ENCODE results near the gene SLC7A10.

GRCh38 chr19:29845510-29846206 lies 33.9 kb downstream of the CCNE1 start:
- PRO-cap: bidirectional peak, plus-strand start at chr19:29845913, minus-strand start at chr19:29845681

DNA sequence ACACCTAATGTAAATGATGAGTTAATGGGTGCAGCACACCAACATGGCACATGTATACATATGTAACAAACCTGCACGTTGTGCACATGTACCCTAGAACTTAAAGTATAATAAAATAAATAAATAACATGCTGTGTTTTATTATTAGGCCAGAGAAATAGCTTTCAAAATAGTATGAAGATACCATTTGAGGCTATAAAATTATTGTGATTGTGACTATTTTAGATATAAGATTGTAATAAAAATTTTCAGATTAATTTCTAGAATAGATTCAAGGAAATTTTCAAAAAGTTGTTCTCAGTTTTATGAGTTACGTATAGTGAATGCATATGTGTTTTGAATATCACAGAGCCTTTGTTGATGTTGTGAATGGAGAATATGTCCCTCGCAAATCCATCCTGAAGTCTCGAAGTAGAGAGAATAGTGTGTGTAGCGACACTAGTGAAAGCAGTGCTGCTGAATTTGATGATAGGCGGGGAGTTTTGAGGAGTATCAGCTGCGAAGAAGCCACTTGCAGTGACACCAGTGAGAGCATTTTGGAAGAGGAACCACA lies 70.0 kb downstream of the URI1 start:
- PRO-cap: no peak

DNA sequence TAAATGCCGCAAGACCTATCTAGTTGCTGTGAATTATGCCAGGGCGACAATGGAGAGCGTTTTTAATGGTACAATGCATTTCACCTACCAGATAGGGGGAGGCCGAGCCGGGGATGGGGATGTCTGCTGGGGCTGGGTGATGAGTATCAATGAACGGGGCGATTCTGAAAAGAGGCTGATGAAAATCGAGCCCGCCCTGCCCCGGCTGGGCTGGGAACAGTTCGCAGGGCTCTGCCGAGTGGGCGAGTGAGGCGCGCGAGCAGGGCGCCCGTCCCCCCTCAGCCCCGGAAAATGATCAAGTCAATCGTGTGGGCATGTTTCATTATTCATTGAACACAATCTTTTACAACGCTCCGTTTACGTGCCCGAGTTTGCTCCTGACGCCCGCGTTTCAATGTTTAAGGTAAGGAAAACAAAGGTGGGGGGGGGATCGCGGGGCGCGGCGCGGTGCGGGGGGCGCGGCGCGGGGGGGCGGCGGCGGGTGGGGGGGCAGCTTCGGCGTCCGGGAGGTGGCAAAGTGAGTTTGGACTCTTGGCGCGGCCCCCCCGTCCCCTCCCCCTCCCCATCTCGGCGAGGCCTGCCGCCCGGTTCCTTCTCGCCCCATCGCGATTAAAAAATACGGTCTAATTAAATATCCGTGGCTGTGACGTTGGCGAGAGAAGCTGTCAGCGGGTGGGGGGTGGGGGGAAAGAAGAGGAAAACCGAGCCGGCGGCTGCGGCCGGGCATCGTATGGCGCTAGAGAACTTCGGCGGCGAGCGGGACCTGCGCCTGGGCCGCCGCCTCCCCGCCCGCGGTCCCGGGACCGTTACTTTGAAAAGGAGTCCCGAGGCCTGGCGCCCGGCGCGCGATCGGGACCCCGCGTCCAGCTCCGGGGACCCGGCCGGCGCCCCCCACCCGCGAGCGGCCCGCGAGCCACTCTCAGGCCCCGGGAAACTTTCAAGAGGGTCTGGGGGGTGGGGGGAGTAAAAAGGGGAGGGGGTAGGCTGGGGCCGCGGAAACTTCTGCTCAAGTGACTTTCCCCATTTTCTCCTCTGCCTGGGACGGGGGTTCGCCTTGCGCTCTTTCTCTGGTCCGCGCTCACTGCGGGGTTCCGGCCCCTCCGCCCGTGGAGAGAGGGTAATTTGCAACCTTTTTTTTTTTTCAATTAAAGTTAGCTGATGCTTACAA lies 146.5 kb upstream of the ZNF536 start:
- PRO-cap: unidirectional peak, plus-strand start at position 149 of the sequence; bidirectional peak, plus-strand start at position 814 of the sequence, minus-strand start at position 611 of the sequence

DNA sequence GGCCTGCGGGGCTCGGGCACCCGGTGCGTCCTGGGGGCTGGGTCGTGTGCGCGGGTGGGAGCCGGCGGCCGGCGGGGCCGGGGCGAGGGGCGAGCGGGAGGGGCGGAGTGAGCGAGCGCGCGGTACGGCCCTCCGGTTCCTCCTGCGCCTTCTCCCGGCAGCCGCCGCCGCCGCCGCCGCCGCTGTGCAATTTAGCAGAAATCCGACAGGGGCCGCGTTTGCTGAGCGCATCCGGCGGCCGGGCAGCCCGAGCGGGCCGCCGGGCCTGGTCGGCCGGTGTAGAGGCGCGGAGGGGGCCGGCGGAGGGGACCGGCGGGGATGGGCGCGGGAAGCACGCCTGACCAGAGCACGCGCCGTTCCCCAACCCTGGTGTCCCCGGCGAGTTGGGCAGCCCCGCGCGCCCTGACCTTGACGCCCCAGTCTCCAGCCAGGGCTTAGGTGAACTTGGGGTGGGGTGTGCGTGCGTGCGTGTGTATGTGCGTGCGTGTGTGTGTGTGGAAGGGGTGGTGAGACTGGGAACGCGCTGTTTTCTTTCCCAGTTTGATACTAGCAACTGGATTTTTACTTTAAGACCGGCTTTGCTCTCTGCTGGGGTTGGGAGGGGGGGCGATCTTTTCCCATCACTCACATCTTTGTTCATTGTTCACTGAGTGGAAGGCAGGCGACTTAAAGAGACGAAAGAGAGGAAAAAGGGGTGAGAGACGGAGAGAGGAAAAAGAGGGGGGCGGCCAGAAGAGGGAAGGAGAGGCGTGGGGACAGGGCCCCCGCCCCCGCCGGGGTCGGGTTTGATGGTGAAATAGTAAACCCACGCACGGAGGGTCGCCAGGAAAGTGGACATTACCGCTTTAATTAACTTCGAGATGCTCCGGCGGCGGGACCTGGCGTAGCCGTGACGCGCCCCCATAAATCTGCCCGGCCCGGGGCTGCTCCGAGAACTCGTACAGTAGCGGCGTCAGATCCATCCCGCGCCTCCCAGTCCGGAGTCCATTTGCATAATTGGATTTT lies 144.3 kb upstream of the ZNF536 start:
- PRO-cap: no peak

- PRO-cap: no peak
These were observed 175.7 kb downstream of the ZNF536 start for GRCh38 chr19:30547848-30548317.

- PRO-cap: no peak
These were observed 324.3 kb downstream of the ZNF536 start for GRCh38 chr19:30696395-30696929.

DNA sequence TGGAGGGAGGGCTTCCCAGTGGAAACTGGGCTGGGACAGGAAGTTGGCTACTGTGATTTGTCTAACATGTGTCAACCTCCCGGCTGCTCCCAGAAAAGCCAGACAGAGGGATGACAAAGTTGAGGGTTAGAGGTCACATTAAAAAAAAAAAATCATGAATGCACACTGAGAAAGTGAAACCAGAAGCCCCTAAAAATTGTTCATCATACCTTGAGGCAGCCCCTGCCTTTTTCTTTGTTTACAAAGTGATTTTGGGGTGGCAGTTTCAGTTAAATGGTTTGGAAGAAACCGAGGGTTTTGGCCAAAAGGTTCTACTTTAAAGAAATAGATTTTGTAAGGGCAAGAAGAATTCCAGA lies 346.7 kb downstream of the ZNF536 start:
- PRO-cap: unidirectional peak, plus-strand start at position 228 of the sequence

DNA sequence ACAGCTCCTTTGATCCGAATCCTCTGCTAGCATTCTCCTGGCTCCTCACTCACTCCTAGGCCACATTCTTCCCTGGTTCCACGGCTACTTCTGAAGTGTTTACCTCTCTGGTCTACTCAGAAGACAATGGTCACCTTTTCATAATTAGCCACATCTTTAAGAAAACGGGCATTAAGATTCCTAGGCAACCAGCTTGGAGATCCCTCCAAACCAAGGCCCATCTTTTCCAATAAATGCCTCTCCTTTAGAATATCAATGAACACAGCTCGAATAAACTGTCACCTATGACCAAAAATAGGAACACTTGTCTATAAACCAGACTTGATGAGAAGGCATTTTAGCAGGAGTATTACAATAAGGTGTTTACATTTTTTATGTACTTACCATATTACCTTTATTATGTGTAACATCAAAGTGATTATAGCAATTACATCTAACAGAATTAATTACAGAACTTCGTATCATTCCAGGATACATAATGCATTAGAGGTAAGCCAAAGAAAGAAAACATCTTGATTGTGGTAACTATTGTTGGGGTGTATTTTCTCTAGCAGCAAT lies 7.4 kb downstream of the TSHZ3 start:
- PRO-cap: no peak

- PRO-cap: no peak
These were observed 368.7 kb upstream of the TSHZ3 start for GRCh38 chr19:31717970-31718225.

DNA sequence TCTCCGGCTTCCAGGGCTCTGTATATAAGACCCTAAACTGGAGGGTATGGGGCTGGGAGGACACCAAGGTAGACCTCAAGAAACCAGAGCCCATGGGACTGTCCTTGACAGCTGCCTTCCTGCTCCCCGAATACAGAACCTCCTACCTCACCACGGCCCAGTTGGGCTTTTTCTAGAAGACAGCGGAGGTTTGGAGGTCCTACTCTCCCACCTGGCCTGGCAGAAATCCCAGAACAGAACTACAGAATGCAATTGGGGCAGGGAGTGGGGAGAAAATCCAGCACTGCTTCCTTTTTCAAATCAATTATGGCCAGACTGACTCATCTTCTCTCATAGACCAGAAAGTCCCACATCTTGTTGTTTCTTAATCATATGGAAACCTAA lies 177.2 kb upstream of the ZNF507 start:
- PRO-cap: no peak

DNA sequence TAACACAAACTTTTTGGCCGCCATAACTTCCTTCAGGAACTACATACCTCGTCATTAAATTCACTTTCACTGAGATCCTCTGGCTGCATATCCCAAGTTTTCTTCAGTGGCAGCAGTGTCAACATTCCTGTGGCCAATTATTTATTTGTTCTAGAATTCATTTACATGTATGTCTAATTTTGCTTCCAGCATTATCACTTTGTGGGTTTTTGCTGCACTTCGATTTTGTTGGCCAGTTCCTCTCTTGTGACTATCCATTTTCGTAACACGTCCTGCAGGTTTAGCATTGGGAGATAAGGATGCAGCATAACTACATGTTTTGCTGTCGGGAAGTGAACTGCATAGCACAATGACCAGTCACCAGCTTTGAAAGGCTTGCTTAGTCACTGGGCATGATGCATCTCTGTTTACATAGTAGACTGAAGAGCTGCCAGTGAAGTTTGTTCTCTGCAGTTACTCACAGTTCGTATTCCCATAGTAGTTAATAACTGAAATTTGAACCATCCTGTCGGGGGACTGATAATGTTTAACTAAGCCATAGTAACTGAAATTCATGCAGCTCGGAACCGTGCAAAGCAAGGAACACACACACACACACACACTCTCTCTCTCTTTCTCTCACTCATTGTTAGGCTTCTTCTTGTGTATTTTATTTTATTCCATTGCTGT lies 28.3 kb downstream of the ZNF507 start:
- PRO-cap: no peak

DNA sequence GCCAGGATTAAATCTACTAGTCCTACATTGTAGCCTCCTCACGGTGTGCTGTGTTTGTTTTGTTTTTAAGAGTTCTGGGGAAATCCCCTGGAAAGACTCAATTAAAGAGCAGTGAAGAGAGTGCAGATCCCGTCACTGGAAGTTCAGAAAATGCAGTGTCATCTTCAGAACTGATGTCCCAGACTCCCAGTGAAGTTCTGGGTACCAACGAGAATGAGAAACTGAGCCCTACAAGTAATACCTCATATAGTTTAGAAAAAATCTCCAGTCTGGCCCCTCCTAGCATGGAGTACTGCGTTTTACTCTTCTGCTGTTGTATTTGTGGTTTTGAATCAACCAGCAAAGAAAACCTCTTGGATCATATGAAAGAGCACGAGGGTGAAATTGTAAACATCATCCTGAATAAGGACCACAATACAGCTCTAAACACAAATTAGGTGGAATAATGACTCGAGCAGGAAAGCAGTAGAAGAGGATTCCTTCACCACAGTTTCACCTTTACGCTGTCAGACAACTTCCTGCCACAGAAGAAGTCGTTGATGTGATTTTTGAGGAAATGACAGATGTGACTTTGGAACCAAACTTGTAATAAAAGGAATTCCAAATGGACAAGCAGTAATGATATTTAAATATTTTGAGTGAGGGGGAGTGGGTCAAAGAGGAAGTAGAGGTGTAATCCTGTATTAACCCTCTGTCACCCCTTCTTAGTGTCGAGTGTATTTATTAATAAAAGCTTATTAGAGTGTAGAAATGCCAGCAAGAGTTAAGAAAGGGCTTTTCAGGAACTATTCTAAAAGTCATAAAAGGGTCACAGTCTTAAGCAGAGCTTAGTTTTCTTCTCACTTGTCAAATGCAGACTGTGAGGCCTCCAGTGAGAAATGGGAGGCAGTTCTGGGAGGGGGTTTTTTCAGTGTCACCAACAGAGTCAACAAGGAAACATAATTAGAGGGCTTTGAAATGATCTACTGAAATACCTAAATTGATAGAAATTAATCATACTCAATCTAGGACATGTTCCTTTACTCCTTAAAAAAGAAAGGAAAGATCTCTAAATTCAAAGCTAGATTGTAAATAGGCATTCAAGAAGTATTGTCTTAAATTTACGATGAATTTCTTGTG lies 22.6 kb upstream of the DPY19L3 start:
- PRO-cap: no peak

- PRO-cap: no peak
These were observed 5.6 kb downstream of the SLC7A9 start for GRCh38 chr19:32863993-32864396.

- PRO-cap: no peak
These were observed 32.9 kb upstream of the SLC7A9 start for GRCh38 chr19:32902397-32902867.

GRCh38 chr19:32928271-32929083 lies 43.3 kb downstream of the CEP89 start:
- PRO-cap: no peak

- PRO-cap: no peak
These were observed 10.0 kb downstream of the RHPN2 start for GRCh38 chr19:33054443-33055237.

DNA sequence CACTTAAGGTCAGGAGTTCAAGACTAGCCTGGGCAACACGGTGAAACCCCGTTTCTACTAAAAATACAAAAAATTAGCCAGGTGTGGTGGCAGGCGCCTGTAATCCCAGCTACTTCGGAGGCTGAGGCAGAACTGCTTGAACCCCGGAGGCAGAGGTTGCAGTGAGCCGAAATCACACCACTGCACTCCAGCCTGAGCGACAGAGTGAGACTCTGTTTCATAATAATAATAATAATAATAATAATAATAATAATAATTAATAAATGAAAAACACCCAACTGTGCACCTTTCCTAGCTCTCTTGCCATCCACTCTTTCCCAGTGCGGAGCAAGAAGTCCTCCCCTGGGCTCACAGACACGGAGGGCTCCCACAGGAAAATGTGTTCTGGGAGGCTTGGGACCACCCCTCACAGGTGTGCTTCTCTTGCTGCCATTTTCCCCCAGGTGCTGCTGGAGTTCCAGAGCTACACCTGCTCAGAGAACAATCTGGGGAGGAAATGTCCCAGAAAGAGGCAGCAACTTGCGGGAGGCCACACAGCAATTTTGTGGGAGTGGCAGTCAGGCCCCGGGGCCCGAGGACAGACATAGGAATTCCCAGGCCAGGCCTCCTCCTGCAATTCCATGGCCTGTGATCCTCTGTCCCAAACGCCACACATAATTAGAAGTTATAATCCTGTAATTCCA lies 2.0 kb downstream of the RHPN2 start:
- PRO-cap: no peak

DNA sequence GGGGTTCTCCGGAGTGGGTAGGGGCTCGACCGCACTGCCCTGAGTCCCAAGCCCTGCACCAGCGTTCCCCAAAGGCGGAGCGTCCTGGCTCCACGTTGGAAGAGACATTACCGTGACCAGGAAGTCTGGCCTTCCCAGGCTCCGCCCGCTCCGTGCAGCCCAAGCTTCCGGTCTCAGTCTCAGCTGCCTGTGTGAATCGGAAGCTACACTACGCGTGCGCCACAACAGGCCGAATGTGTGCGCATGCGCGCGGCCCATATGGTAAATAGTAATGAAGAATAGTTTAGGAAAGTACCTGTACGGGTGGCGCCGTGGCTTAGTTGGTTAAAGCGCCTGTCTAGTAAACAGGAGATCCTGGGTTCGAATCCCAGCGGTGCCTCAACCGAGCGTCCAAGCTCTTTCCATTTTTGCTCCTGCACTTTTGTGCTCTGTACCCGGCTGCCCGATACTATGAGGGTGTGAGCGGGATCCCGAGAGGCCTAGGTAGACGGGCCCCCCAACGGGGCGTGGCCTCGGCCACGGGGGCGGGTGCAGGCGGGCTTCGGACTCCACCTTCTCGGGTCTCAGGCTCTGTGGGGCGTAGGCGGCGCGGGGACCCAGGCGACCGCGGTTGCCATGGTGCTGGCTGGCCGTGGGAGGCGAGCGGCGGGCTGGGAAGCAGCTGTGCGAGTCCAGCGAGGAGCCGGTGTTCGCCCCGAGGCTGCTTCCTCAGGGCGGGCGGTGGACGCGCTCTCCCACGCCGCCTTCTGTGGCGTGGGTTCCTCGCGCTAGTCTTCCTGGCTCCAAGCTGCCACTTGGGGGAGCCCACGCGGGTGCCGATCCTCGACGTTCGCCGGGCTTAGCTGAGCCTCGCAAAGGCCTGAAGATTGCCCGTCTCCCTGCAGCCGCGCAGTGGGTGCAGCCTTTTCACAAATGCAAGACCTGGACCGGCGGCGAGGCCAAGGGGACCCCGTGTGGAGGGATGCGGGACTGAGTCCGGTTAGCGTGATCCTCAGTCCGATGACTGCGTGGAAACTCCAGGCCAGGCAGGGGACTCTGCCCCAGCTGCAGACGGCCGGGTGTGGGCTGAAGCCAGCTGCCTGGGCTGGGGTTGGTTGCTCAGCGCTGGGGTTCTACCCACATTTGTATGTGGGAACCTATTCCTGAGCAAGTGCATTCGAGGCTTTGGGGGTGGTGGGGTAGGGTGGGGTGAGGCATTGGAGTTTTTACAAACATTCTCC lies 17.0 kb upstream of the LRP3 start:
- PRO-cap: bidirectional peak, plus-strand start at position 302 of the sequence, minus-strand start at position 198 of the sequence; bidirectional peak, plus-strand start at position 480 of the sequence, minus-strand start at position 452 of the sequence; bidirectional peak, plus-strand start at position 999 of the sequence, minus-strand start at position 893 of the sequence

GRCh38 chr19:33225713-33226077 lies at the start of gene SLC7A10:
TSS of gene SLC7A10 (minus strand) at chr19:33225850.
- PRO-cap: no peak

GRCh38 chr19:33276165-33276527 lies 26.2 kb downstream of the CEBPA start:
- PRO-cap: no peak